Spleen (tissue), 7 donors: Measurements from ENCODE around the genes GLIPR1L1, GLIPR1, NAP1L1 and CSRP2.

- PRO-cap, 4 experiments, result no peak in any of the 4 experiments
- RAMPAGE, long total RNA, 4 experiments, result start-site peak on the minus strand in 2 of 4 experiments, at chr12:72254509-72255178 at its widest, 6 to 11 reads per replicate
These were observed 17.6 kb upstream of the TRHDE start for GRCh38 chr12:72254166-72255464.

GRCh38 chr12:72273282-72273895 is 1.2 kb downstream of the TRHDE start:
- PRO-cap, 4 experiments, result no peak in any of the 4 experiments
- RAMPAGE, long total RNA, 4 experiments, result start-site peak on the minus strand in 1 of 4 experiments, at chr12:72273514-72273671 at its widest, 7 reads per replicate

- PRO-cap, 4 experiments, result no peak in any of the 4 experiments
- RAMPAGE, long total RNA, 4 experiments, result no peak in any of the 4 experiments
These were observed 160.0 kb downstream of the TRHDE start for GRCh38 chr12:72432055-72432735.

- PRO-cap, 4 experiments, result no peak in any of the 4 experiments
- RAMPAGE, long total RNA, 4 experiments, result no peak in any of the 4 experiments
These were observed 366.1 kb upstream of the ATXN7L3B start for GRCh38 chr12:74171548-74171902.

- PRO-cap, 4 experiments, result peak in 2 of 4 experiments; most common plus-strand start chr12:75334527 (in 2); most common minus-strand start chr12:75334578 (in 1)
- RAMPAGE, long total RNA, 4 experiments, result no peak in any of the 4 experiments
These were observed at the start of gene GLIPR1L1 for GRCh38 chr12:75334209-75334856. Gene GLIPR1L1, plus strand, starts transcription at chr12:75334670.

GRCh38 chr12:75360102-75361050 is 25.9 kb downstream of the GLIPR1L1 start:
- PRO-cap, 4 experiments, result no peak in any of the 4 experiments
- RAMPAGE, long total RNA, 4 experiments, result no peak in any of the 4 experiments

DNA sequence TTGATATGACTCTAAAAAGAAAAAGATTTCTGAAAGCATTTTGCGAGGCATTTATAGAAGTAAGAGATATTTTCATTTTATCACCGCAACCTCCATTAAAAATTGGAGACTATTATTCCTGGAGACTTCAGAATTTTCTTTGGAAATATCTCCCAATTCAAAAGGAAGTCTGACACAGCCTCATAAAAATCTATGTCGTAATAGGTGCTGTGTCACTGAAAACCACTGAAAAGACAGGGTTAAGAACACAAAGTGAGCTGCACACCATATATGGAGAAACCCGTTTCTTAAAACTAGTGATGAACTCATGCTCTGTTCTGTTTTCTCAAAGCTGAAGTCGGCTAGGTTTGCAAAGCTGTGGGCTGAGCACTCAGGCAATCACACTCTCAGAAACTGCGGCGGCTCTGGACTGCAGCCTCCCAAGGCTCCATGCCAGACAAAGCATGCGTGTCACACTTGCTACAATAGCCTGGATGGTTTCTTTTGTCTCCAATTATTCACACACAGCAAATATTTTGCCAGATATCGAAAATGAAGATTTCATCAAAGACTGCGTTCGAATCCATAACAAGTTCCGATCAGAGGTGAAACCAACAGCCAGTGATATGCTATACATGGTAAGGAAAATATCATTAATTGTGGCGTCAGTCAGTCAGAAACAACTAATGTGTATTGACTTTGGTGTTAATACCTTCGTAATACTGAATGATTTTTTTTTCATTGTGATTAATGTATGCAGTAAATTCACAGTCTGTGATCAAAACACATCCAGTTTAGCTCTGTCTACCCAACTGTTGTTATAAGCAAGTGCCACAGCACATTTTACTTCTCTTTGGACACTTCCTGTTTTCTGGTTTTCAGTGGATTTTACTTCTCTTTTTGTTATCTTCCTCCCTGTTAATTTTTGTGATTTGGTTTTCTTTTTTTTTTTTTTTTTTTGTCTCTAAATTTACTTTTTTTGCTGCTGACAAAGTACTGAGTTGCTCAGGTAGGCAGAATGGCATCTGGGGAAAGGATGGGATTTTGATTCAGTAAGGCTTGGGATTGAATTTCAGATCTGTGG is at the start of gene GLIPR1:
TSS of gene GLIPR1 (plus strand) at position 318 of the 1,063 bp plus-strand sequence.
- PRO-cap, 4 experiments, result peak in 4 of 4 experiments; most common plus-strand start position 328 of the sequence (in 3); most common minus-strand start position 395 of the sequence (in 2)
- RAMPAGE, long total RNA, 4 experiments, result start-site peak on the plus strand in 4 of 4 experiments, centred at positions 351 to 367 of the sequence, 558 to 1,539 reads per replicate

- PRO-cap, 4 experiments, result peak in 3 of 4 experiments; most common plus-strand start chr12:75482950 (in 2); most common minus-strand start chr12:75482827 (in 2)
- RAMPAGE, long total RNA, 4 experiments, result no peak in any of the 4 experiments
These were observed 2.1 kb downstream of the GLIPR1 start for GRCh38 chr12:75482687-75483034.

DNA sequence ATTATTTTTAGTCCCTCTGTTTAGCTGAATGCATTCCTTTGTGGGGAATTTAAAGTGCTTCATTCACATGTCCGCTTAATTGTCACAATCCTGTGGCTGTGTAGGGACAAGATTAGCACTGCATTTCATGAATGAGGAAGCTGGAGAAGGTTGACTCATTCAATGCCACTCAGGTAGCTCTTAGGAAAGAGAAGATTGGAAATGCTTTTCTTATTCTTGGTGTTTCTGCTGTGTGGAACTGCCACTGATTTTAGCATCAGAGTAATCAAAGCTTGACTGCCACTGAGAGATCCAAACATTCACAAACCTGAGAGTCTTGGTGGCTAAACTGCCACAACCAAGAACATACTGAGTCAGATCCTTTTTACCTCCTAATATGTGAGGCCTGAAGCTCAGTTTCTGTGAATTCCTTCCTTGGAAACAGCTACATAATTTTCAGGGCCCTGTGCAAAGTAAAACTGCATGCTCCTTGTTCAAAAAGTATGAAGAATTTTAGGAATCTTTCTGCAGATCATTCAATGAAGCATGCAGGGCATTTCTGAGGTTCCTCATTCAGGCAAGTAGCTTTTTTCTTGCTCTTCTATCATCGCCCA is 42.2 kb upstream of the KRR1 start:
- PRO-cap, 4 experiments, result no peak in any of the 4 experiments
- RAMPAGE, long total RNA, 4 experiments, result no peak in any of the 4 experiments

DNA sequence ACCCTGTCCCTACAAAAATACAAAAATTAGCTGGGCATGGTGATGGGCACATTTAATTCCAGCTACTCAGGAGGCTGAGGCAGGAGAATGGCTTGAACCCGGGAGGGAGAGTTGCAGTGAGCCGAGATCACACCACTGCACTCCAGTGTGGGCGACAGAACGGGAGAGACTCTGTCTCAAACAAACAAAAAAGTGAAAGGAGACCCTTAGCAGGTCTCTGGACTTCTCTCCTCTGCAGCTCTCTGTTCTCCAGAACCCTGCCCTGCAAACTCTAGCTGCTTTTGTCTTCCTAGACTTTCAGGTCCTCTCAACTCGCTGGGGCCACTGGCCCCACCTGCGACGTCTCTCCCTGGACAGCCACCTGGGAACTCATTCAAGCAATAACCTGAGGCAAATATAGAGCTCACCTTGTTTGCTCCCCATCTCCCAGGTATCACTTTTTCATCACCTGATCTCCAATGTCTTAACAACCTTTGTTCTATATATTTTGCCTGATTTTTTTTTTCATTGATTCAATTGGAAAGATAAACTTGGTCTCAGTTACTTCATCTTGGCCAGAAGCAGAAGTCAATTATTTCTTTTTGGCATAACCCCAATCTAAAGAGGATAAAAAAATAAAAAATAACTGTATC is 221.6 kb upstream of the KRR1 start:
- PRO-cap, 4 experiments, result no peak in any of the 4 experiments
- RAMPAGE, long total RNA, 4 experiments, result no peak in any of the 4 experiments

- PRO-cap, 4 experiments, result no peak in any of the 4 experiments
- RAMPAGE, long total RNA, 4 experiments, result no peak in any of the 4 experiments
These were observed 120.2 kb downstream of the NAP1L1 start for GRCh38 chr12:75964190-75964705.

DNA sequence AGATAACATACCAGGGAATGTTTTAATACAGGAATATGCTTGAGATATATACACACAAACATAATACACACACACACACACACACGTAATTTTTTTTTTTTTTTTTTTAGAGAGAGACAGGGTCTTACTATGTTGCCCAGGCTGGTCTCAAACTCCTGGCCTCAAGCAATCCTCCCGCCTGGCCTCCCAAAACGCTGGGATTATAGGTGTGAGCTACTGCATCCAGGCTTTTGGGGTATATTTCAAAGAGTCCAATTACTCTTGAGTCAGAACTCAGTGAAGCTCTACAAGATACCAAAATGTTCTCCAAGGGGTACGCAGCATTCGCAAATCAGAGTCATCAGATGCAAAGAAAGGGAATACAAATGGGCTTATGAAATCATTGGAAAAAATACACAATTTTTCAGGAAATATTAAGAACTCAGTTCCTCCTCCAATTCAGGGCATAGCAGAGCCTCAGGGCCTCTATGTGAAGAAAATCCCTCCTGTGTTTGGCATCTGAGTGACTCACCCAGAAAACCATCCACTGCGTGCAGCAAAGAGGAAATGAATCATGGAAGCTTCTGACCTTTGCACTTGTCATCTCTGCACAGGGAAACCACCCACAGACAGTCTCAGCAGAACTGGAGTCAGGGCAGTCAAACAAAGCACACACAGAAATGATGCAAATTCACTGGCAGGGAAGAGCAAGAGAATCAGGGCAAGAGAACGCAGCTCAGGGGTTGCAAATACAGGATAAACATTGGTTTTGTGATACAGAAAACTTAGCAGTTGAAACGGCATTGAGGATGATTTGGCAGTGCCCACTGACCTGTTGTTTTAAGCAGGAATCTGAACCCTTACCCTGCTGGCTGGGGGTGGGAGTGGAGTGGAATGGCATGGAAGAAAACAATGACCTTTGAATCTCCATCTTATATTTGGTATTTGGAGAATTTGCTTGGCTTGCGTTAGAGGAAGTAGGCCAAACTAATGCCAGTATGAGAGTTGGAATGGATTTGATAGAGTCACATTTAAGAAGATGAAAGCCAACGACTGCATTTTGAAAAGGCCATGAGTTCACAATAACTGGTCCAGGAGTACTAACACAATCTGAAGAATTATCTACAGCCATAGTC is 106.6 kb downstream of the NAP1L1 start:
- PRO-cap, 4 experiments, result no peak in any of the 4 experiments
- RAMPAGE, long total RNA, 4 experiments, result no peak in any of the 4 experiments

DNA sequence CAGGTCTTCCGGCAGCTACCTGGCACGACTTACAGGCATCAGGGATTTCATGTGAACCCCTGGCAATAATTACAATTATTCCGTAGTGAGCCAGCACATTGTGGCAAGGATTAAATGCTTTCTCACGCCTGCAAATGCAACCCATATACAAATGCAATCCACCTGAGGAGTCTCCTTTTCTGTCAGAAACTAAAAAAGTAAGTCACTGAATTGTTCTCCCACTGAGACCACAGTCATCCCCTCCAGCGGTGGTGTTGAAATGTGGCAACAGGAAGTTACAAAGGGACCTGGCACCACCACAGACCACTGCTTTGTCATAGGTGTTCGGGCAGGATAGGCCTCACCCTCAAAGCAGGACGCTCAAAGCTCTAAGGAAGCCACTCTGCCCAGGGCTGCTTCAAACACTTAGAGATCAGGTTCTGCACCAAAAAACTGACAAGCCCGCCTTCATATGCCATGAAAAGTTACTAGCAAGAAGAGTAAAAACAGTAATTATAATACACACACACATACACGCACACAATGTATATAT is 64.3 kb downstream of the NAP1L1 start:
- PRO-cap, 4 experiments, result no peak in any of the 4 experiments
- RAMPAGE, long total RNA, 4 experiments, result no peak in any of the 4 experiments

DNA sequence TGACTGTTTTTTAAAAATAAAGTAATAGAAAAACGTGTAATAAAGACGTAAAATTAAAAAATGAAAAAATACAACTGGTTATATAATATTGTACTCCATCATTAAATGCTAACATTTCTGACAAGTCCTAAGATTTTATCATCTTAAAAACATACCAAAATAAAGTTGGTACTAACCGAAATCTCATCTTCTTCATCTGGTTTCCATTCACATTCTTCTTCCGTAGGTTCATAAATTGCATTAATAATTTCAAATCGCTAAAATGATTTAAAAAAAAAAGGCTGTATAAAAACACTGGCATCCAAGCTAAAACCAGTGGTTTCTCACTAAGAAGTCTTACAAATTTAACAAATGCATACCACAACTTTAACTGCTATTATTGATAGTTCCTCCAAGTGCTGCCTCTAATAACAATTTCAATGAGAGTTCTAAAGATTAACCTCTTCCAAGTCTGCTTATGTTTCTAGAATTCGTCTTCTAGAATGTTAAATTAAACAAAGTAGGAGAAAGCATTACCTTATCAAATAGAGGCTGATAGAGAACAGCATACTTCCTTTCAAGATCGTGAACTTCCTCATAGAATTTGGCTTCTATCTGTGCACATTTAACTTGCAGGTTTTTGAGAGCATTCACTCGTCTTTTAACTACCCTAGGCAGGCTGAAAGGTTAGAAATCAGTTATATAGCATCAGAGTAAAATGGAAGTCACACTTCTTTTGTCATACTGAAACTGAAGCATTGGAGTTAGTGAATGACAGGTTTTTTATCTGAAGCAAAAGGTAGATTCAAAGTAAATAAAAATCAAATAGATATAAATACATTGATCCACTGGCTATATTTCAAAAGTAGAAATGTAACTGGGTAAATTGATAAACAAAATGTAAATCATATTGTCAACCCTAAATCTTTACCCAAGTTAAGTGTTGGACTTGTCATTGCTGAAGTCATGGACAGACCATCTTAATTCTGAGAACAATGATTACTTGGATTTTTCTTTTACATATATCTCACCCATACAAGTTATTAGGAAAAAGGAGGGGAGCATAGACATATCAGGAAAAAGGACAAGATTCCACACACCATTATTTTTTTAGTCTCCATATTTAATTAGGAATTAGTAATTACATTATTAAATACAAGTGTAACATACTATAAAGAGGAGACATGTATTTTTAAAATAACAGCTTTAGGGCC is 24.5 kb downstream of the NAP1L1 start:
- PRO-cap, 4 experiments, result no peak in any of the 4 experiments
- RAMPAGE, long total RNA, 4 experiments, result no peak in any of the 4 experiments

GRCh38 chr12:76084455-76085005 is at the start of gene NAP1L1:
Gene NAP1L1, minus strand, starts transcription at chr12:76084685.
- PRO-cap, 4 experiments, result peak in 4 of 4 experiments; most common plus-strand start chr12:76084860 (in 1); most common minus-strand start chr12:76084685 (in 4)
- RAMPAGE, long total RNA, 4 experiments, result start-site peak on the minus strand in 4 of 4 experiments, at chr12:76084574-76084678 at its widest, 555 to 673 reads per replicate

DNA sequence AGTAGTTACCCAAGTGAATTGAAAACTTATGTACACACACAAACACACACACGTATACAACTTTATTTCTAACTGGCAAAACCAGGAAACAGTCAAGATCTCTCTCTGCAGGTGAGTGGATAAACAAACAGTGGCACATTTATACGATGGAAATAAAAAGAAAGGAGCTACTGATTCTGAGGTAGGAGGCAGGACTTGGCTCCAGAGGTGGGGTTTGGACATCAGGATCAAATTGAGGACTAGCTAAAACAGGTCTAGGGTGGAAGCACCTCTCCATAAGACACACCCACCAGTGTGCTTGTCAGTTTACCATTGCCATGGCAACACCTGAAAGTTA is 7.7 kb upstream of the NAP1L1 start:
- PRO-cap, 4 experiments, result no peak in any of the 4 experiments
- RAMPAGE, long total RNA, 4 experiments, result no peak in any of the 4 experiments

DNA sequence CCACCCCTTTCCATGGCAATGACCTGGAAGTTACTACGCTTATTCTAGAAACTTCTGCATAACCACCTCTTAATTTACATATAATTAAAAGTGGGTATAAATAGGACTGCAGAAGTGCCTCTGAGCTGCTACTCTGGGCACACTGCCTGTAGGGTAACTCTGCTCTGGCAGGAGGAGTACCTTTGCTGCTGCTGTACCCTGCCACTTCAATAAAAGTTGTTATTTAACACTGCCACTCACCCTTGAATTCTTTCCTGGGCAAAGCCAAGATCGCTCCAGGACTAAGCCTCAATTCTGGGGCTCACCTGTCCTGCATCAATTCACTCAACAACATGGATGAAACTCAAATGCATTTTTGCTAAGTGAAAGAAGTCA is 8.1 kb upstream of the NAP1L1 start:
- PRO-cap, 4 experiments, result no peak in any of the 4 experiments
- RAMPAGE, long total RNA, 4 experiments, result no peak in any of the 4 experiments

DNA sequence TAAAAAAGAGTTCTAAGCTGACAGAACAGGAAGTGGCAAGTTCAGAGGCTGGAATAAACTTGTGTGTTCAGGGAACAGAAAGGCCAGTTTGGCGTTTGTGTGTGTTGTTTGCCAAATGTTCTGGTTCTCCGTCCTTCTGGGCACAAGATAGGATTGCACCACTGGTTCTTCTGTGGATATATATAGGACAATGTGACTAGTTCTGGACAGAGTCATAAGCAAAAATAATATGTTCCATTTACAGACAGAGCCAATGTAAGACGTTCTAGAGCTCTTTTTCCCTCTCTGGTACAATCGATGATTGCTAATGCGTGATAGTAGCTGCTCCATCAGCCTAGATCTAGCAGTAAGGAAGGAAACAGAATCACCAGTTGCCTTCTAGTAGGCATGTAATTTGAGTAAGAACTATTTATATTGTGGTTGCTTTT is 7.4 kb downstream of the BBS10 start:
- PRO-cap, 4 experiments, result no peak in any of the 4 experiments
- RAMPAGE, long total RNA, 4 experiments, result no peak in any of the 4 experiments

DNA sequence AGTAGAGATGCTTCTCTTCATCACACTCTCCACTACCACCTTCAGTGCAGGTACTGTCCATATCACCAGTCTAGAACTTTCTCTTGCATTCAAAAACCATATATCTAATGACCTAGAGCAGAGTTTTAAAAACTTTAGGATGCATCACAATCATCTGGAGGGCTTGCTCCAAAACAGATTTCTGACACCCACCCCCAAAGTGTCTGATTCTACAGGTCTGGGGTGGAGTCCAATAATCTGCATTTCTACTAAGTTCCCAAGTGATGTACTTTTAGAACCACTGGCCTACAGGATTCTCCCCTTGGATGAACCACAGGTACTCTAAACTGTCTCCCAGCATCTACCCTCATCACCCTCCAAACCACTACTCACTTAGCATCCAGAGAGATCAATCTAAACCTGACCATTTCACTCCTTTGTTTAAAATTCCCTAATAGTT is 17.2 kb downstream of the OSBPL8 start:
- PRO-cap, 4 experiments, result no peak in any of the 4 experiments
- RAMPAGE, long total RNA, 4 experiments, result no peak in any of the 4 experiments

- PRO-cap, 4 experiments, result peak in 4 of 4 experiments; most common plus-strand start chr12:76879183 (in 2); most common minus-strand start chr12:76879017 (in 2)
- RAMPAGE, long total RNA, 4 experiments, result no peak in any of the 4 experiments
These were observed at the start of gene CSRP2 for GRCh38 chr12:76878689-76879974. Gene CSRP2, minus strand, starts transcription at chr12:76879019.